AG08470 (cell line): Measurements from ENCODE around the genes EIF4ENIF1 and RFPL2.

GRCh38 chr22:31087048-31087351, 5.9 kb downstream of the SMTN start:
- RRBS: no CpG with 5 or more reads among the region's 3 CpGs

- RRBS: no CpG with 5 or more reads among the region's 33 CpGs
Measured at GRCh38 chr22:31126377-31127179, 3.8 kb downstream of the INPP5J start.

DNA sequence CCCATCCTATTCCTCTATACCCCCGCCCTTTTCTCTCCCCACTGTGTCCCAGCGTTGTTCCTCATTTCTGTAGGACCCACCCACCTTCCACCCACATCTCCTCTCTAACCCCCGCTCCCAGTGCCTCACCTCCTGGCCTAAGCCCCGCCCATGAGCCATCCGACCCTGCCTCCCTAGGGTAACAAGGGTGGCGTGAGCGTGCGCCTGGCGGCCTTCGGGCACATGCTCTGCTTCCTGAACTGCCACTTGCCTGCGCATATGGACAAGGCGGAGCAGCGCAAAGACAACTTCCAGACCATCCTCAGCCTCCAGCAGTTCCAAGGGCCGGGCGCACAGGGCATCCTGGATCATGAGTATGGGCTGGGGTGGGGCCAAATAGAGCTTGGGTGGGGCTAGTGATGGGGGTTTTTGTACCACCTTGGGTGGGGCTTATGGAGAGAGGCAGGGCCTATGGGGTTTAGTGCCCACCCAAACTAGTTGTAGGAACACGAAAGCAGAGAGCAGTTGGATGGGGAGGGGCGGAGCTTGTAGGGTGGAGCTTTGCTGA, 4.5 kb downstream of the INPP5J start:
- RRBS: no CpG with 5 or more reads among the region's 17 CpGs

DNA sequence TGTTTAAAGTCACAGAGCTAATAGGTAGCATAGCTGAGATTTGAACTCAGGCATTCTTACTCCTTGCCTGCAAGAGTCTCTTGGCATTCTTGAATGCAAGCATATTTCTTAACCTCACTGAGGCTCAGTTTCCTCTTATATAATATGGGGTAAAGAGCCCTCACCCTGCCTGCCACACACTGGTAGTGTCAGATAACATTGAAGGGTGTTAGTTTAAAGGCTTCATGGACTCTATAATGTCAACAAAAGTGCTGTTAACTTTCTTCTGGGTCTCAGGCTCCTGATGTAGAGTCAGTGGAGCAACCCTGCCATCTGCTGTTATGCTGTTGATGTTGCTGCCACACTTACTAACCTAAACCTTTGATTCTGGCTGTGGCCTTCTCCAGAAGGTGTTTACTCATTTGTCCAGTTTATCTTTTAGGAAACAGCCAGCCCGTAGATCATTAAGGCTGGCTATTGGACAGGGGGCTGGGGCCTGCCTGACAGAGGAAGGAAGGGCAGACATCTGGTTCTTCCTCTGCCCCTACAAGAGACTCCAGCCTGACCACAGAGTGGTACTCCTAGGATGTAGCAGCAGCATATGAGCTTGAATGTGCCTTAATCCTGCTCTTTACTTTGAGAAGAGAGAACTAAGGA, 19.1 kb downstream of the LIMK2 start:
- RRBS: no CpG with 5 or more reads among the region's 1 CpG

- RRBS: no CpG with 5 or more reads among the region's 5 CpGs
Measured at GRCh38 chr22:31250641-31251326, 38.7 kb downstream of the LIMK2 start.

DNA sequence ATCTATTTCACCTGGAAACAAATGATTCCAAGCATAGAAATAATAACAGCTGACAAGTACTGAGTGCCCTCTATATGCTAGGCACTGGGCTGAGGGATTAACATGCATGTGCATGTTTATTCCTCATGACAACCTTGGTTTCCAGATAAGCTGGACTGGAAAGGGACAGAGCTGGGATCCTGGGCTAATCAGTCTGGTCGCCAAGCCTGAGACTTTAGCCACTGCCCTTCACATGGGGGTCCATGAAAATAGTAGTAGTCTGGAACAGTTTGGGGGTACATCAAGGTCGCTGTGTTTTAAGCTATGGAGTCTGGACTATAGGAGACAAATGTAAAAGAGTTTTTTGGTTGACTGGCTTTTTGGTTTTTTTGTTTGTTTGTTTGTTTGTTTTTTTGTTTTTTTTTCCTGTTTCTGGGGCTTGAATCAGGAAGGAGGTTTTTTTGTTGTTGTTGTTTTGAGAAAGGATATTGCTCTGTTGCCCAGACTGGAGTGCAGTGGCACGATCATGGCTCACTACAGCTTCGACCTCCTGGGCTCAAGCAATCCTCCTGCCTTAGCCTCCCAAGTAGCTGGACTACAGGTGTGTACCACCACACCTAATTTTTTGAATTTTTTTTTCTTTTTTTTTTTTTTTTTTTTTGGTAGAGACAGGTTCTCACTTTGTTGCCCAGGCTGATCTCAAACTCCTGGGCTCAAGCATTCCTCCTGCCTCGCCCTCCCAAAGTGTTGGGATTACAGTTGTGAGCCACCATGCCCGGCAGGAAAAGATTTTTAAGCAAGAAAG, 23.4 kb downstream of the PIK3IP1 start:
- RRBS: no CpG with 5 or more reads among the region's 6 CpGs

- RRBS: no CpG with 5 or more reads among the region's 3 CpGs
Measured at GRCh38 chr22:31288898-31289422, 3.3 kb downstream of the PIK3IP1 start.

DNA sequence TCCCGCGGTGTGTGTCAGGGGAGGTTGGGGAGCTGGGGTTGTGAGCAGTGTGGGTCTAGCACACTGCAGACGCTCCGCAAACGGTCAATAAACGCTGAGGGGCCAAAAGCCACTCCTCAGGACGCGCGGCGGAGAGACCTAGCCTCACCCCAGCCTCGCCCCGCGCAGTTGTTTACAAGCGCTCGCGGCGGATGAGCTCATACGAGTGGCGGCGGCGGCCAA, 1.8 kb downstream of the PIK3IP1 start:
- RRBS: no CpG with 5 or more reads among the region's 21 CpGs

DNA sequence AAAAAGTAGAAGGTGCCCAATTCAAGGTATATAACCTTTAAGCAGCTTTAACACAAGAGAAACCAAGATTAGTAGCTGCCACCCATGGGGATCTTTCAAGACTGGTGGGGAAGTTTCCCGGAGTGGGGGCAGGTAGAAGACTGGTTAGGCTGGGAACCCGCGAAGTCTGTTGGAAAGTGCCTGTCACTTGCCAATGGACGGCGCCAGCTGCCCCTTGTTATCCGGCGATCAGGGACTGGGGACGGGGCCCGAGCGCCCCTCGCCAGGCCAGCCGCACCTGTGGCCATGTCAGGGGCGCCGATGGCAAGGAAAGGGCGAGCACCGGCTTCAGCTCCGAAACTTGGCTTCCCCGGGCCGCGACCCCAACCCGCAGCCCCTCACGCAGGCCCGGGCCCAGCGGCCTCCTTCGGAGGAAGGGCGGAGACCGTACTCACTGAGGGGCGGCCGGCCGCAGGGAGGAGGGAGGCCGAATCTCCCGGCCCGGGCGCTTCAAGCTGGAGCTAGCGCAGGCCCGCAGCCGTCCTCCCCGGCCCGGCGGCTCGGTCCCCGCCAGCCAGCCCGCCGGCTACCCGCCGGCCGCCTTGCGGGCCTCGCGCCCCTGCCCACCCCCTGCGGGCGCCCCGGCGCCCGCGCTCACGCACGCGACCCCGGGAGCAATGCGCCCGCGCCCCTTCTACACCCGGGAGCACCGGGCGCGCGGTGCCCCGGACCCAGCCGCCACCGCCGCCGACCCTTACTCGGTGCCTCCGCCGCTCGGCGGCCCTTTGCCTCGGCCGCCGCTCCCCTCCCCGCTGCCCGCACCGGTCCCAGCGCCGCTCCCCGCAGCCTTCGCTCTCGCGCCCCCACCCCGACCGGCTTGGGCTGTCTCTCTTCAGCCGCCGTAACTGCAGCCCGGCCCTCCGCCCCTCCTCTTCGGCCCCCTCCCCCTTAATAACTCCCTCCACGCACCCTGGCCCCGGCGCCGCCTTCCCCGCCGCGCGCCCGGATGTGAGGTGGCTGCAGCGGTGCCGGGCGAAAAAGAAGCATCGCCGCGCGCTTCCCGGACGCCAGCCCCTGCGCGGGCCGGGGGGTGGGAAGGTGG, at the start of gene EIF4ENIF1:
Gene EIF4ENIF1 (minus strand): TSS at position 886 of the 1,081 bp plus-strand sequence.
- RRBS: 1% methylated on average over 60 of the region's 118 CpGs

DNA sequence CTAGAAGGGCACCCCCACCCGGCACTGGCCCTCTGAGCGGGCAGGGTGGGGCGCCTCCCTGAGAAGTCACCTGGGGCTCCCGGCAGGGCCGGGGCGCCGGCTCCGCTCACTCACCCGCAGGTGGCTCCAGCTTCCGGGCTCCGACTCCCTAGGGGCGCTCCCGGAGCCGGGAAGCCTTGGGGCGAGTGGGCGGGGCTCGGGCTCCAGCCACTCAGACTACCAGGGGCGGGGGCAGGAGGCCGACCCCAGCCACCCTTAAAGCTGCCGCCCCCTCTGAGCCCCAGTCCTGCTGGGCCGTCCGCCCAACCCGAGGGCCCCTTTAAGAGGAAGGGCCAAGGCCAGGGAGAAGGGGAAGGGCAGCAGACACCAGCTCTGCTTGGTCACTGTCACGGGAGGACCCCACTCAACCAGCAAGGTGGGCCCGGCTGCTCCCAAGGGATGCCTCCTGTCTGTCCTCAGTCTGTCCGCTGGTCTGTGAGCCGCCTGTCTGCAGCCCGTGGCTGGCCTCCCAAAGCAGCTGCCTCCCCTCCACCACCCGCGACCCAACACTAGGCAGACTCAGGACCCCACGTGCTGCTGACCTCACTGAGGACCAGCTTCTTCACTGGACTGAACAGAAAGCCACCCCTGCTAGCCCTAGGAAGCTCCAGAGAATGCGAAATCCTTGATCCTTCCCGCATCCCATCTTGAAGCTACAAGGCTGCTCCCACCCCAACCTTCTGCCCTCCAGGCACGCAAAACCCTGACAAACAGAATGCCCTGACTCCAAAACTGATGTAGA, 31.1 kb downstream of the PISD start:
- RRBS: 3% methylated on average over 4 of the region's 34 CpGs

GRCh38 chr22:31637705-31638705, 24.0 kb downstream of the PISD start:
- RRBS: no CpG with 5 or more reads among the region's 18 CpGs

DNA sequence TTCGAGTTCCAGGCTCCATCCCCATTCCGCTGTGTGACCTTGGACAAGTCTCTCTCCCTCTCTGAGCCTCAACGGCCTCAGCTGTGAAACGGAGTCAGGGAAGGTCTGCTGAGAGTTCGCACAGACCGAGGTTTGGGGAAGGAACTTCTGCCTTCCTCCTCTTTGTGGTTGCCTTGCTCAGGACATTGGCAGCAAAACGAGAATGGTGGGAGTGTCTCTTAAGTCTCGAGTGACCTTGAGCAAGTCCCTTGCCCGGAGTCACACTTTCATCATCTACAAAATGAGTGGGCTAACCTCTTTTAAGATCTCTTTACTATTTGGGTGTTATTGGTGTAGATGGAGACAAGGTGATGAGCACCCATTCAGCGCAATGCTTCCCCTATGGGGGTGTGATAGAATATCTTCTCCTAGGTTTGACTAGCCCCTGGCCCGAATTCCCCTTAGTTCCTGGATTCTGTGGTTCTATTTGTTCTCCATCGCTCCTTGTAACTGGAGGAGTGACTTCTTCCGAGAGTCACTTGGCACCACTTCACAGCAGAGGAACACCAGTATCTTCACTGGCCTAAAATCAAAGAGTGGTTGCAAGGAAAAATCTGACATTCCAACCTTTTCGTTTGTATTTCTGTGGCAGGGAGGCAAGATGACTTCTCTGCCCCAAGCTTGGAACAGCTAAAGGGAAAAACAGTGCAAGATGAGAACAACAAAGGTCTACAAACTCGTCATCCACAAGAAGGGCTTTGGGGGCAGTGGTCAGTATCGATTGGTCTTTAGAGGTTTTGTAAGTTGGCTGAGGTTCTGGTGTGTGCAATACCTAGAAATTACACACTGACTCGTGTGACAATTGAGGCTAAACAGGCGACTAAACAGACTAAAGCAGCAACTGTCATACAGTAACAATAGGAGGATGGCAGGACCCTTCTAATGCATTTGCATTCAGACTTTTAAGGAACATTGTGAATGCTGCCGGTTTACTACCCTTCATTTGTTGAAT, 707 bp downstream of the DEPDC5 start:
- RRBS: no CpG with 5 or more reads among the region's 19 CpGs

GRCh38 chr22:31917238-31917602, 27.1 kb upstream of the YWHAH start:
- RRBS: no CpG with 5 or more reads among the region's 7 CpGs

DNA sequence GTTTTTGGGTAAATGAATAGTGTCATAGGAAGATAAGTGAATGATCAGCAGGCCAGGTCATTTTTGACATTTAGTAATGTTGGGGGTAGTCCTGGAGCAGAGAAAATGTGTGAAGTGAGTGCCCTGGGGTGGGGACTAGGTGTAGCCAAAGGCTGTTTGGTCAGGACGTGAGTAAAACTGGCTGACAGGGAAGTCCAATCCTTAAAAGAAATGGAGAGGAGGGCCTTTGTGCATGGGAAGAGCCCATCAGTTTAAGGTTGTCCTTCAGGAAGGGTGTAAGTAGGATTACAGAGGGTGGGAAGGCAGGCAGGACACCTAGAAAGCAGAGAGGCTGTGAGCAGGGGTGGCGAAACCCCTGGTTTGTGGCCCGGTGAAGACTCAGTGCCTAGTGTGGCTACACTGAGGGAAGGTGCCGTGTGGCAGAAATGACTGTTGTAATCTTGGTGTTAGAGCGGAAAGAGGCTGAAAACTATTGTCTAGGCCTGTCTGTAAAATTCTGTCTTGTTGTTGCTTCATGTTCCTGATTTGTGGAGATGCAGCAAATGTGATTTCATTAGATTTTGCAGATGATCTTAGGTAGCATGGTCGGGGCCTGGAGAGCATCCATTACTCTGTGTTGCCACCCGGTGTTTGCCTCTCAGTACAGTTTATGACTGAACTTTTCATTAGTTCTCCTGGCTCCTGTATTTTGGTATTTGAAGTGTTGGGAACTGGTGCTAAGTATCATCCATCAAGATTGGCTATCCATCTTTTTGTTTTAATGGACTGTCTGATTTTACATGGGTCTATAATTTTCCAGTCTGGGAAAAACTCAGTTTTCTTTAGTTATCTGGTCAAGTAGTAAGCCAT, 7.5 kb downstream of the YWHAH start:
- RRBS: no CpG with 5 or more reads among the region's 7 CpGs

DNA sequence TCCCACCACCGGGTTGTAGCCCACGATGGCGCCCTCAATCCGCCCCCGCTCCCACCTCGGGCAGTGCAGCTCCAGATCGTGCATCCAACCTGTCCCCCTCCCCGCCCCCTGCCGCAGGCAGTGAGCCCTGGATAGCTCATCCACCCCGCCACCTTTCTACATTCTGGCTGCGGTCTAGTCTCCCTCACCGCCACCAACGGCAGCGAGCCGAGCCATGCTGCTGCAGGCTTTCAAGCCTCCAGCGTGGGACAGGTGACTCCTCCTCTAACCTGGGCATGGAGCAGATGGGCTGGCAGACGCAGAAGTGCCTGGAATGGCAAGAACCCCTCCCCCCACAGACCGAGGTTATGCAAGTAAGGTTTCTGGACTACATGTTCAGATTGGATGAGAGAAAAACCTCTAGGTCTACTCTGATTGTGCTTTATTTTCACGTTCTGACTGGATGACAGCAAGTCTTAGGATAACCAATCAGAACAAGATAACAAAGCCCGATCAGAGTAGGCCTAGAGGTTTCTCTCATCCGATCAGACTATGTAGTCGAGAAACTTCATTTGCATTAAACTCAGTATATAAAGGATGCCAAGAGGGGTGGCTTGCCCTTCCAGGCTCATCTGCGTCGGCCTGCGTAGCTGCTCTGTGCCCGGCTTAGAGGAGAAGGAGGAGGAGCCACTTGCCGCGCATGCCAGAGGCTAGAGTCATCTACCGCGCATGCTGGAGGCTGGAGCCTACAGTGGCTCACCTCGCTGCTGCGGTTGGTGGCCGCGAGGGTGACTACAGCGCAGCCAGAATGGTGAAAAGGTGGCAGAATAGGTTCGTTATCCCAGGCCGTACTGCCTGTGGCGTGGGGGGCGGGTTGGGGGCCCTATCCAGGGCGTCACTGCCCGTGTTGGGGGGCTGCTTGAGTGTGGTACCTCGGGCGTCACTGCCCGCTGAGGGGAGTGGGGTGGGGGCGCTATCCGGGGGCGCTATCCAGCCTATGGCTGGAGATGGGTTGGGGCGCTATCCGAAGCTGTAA, at the start of gene RFPL2:
Gene RFPL2 (minus strand): TSS at position 636 of the 1,015 bp plus-strand sequence.
- RRBS: 83% methylated on average over 3 of the region's 49 CpGs

DNA sequence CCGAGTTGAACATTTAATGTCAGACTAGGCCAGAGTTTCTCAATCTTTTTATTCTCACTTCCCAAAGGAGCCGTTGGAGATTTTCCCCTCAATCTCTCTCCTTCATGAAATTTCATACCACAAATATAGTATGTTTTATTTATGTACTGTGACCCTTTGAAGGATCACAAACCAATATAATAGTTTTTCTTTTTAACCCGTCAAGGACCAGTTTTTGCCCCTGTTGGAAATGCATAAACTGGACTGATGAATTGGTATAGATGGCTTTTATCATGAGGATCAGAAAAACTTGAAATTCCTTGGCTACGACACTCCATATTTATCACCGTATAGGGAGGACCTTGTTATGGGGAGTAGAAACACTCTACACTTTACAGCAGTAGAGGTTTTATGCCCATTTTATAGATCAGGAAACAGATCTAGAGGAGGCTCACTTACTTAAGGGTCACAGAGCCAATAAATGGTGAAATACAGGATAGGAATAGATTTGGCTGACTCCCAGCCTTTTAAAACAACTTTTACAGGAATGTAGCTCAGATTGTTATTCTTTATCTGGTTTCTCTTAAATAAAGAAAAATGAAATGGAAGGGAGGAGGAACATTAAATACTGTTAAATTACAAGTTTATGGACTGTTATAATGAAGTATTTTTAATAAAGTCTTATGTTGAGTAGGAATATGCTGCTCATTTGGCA, 14.6 kb downstream of the FBXO7 start:
- RRBS: no CpG with 5 or more reads among the region's 5 CpGs

- RRBS: no CpG with 5 or more reads among the region's 8 CpGs
Measured at GRCh38 chr22:32494639-32495525, 20.3 kb downstream of the FBXO7 start.

DNA sequence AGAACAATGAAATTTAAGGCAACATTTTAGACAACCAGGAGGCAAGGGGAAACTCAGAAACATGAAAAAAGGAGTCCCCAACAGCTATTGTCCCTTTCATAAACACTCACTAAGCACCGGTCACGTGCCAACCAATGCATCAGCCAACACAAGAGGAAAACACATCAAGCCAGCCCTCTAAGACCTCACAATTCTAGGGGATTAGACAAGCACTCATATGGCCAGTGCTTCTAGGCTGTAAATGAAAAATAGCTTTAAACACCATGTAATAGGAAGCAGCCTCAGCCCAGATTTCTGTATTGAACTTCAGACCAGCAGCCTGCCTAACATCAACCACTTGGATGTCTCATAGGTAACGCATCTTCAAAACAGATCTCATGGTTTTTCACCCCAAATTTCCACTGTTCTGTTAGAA, 101.0 kb upstream of the TIMP3 start:
- RRBS: no CpG with 5 or more reads among the region's 3 CpGs

DNA sequence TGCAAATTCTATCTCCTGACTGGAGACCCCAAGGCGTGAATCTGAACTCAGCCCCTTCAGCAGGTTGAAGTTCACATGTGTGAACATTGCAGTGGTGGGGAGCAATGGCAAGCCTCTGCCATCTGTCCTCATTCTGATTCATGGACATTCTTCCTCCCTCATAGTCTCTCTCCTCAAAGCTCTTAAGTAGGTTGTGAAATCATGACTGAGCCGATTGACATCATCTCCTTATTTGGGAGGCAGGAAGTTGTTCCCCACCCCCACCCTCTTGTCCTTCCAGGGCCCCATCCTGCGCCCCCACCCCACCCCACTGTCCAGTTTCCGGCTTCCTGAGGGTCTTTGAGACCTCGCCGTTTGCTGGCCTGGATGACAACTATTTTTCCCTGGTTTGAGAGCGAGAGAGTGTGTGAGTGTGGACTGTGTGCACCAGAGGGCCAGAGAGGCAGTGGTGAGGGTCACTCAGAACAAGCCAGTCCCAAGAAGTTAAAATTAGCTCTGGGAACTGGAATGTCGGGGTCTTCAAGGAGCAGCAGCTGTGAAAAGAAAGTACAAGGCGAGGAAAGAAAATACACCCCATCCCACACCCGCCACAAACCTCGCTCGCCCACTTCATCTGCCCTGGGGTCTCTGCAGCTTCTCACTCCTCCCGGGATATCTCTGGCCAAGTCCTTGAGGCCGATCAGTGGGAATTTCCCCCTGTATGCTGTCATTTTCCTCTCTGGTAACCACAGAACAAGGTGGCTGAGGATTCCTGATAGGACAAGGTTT, 36.6 kb upstream of the TIMP3 start:
- RRBS: no CpG with 5 or more reads among the region's 14 CpGs

GRCh38 chr22:32811559-32811957, 10.1 kb downstream of the TIMP3 start:
- RRBS: no CpG with 5 or more reads among the region's 4 CpGs